Neural cell (in vitro differentiated cells): ENCODE data around the genes PPP1R12B and PPFIA4.

- RAMPAGE, long total RNA = no peak
These were observed 2.6 kb downstream of the PTPN7 start for GRCh38 chr1:202157666-202158258.

GRCh38 chr1:202348122-202349390 lies at the start of gene PPP1R12B:
Gene PPP1R12B, plus strand, starts transcription at chr1:202348699.
- RAMPAGE, long total RNA = no peak

- RAMPAGE, long total RNA = no peak
These were observed 114.2 kb downstream of the PPP1R12B start for GRCh38 chr1:202462615-202463273.

DNA sequence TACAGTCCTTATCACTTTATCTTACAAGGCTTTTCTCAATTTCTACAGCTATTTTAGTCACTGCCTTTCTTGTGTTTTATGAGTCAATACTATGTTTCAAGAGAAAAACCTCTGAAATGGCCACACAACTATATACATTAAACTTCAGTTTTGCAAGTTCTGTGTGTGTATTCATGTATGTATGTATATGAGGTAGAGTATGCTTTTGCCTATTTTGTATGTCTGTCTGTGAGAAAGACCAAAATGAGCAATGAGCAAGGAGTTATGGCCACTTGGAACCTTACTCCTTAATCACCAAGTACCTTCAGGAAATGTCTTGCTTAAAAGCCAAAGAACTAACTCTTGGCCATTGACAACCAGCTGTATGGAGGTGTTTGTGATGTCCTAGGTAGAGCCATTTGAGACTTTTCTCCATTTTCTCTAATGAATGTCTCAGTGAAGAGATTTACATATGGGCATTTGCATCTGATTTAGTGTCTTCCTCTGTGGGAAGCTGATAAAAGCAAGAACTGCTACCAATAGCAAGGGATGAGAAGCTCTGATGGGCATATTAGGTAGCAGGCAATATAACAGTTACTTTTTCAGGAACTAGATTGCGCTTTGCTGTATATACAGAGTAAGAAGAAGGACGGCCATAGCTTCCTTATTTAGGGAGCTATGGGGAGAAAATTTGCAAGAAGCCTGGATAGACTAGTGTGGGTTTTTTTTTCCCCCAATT lies 169.6 kb downstream of the SYT2 start:
- RAMPAGE, long total RNA = no peak

DNA sequence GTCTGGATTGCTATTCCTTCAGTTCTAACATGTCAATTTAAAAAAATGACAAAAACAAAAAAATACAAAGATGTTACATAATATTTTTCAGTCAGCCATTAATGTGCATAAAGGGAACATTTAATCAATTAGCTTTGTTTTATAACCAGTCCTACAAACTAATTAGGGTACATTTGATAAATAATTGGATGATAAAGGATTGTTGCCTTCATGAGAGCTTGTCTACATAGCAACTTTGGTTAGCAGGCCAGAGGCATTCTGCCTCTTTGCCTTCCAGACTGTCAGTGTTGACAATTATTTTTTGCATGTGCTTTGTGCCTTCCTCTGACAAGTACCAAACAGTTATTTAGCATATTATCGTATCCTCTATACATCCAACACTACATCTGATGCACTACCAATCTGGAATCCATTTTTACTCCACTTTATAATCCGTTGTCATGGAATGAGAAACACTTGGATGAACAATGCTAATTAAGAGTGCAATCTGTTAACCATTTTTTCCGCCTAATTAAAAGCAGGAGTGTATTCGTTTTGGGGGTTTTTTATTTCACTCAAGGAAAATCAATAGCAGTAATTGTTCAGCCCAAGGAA lies 165.5 kb downstream of the SYT2 start:
- RAMPAGE, long total RNA = no peak

GRCh38 chr1:202552558-202553018 lies 157.7 kb downstream of the SYT2 start:
- RAMPAGE, long total RNA = no peak

DNA sequence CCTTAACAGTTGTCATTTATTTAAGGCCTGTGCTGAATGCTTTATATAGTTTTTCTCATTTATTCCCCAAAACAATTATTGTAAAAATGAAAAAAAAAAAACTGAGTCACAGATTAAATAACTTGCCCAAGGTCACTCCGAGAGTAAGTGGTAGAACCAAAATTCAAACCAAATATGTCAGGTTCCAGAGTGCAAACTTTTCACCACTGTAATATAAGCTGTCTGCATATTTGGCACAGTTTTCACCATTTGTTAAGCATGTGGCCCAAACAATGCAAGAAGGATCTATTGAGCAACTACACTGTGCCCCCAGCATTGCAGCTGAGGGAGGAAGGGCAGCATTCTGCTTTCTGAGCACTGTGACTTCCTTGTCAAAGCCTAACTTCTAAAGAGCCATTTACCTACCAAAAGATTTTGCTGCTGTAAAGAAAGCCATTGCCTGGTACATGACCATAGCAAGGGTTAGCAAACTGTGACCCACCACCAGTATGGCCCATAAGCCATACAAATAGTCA lies 133.5 kb downstream of the SYT2 start:
- RAMPAGE, long total RNA = no peak

DNA sequence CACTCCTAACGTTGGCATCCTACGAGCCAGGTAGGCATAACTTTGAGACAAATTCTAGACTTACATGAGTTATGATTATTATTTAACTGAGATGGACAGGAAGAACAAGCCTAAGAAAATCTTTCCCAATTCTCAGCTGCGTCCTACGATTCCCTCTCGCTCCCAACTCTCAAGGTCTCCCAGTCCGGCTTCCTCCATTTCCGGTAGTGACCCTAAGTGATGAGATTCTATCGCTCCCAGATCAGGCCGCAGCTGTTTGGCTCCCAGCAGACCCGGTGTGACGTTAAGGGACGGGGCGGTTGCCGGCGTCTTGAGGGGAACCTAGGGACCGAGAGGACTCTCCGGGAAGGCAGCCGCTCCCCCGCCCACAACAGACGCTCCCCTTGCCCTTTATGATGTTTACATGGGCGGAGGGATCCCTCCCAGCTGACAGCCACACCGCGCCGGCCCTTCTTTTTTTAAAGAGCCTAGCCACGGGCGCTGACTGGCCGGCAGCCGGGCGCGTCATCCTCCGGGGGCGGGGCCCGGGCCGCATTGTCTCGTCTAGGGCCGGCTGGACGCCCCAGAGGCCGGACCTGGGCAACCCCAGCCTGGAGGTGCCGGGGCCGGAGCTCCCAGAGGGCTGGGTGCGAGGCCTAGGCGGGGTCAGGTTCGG lies 2.3 kb upstream of the KDM5B start:
- RAMPAGE, long total RNA = start-site peak on the minus strand centred at position 361 of the sequence, 142 bp wide, 11 and 13 reads in 2 replicates; start-site peak on the plus strand centred at position 543 of the sequence, 59 bp wide, 486 and 141 reads in 2 replicates

DNA sequence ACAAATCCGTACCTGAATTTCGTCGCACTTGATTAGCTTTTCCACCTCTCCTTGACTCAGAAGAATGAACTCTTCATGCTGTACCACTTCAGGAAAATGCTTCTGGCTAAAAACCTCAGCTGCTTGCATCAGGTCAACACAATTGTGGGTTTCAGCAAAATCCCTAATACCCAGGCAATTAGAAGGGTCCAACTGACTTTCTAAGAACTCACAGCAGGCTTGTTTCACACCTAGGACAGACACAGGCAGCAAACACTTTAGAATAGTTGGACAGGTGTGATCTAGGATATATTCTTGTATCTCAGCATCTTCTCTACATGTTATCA lies 8.9 kb downstream of the KLHL12 start:
- RAMPAGE, long total RNA = no peak

DNA sequence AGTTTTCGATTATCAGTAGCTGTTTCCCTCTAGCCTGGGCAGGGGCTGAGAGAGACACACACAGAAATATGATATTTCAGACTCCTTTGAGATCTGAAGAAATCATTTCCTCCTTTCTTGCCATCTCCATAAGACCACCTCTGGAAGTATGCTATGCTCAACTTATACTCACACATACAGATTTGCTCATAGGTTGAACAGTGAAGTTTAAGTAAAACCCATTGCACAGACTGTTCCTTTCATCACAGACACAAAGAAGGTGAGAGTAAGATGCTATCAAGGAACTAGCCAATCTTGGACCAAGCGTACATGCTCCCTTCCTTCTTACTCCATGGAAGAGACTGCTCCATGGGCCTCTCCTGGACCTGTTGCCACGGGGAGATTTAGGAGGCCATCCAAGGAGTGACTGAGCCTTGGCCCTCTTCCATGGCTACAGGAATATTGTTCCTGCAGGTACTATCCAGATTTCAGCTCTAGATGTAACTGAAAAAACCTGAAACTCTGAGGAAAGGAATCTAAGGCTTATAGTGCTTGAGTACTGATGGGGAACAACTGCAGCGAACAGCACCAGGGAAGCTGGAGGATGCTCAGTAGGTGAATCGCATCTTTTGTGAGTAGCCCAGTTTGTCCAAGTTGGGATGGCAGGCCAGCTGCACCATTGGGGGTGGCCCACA lies 4.0 kb upstream of the ADIPOR1 start:
- RAMPAGE, long total RNA = no peak

GRCh38 chr1:203025718-203026913 lies at the start of gene PPFIA4:
Gene PPFIA4, plus strand, starts transcription at chr1:203026491.
- RAMPAGE, long total RNA = start-site peak on the plus strand at chr1:203026477-203026554, 97 and 87 reads in 2 replicates

- RAMPAGE, long total RNA = no peak
These were observed 21.4 kb downstream of the MYBPH start for GRCh38 chr1:203154068-203154770.

DNA sequence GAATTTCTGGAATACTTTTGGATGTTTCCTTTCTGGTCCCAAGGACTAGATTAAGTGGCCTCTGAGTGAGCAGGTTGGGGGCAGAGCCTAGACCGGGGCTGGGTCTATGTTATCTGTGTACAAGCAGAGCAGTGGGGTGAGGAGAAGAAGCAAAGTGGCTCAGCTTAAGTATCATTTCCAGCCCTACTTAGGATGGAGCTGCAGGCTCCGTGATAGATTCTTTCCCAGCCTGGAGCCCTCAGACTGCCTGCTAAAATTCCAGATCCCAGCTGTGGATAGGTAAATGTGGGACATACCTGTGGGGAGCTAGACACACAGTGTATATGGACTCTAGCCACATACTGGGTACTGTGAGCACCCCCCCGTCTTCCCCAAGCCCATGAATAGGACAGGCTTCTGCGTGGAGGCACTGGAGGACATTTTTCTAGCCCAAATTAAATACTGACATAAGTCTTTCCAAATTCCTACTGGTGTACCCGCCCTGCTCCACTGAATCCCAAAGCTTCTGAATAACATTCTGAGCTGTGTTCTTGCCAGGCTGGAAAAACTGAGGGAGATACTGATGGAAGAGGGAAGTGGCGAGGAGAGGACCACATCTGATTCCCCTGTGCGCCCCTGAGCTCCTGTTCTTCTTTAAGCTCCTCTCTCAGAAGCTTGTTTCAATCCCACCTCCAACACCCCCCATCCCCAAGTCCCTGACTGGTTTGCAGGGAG lies 6.7 kb downstream of the FMOD start:
- RAMPAGE, long total RNA = no peak

DNA sequence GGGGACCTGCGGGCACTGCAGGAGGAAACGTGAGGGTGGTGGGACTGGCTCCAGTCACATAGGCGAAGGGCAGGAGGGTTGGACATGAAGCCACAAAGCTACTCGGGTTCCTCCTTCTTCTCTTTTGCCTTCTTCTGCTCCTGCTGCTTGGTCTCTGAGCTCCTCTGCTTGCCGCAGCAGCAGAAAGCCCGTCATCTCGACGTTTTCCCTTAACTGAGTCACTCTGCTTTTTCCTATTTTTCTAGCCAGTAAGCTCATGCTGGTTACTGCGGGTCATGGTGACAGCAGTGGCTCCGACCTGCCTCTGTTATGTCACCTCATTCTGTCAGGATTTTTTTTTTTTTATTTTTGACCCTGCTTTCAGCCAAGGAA lies 2.5 kb upstream of the FMOD start:
- RAMPAGE, long total RNA = no peak

GRCh38 chr1:203408222-203409118 lies 57.5 kb upstream of the FMOD start:
- RAMPAGE, long total RNA = no peak

GRCh38 chr1:203410231-203410771 lies 59.4 kb upstream of the FMOD start:
- RAMPAGE, long total RNA = no peak

DNA sequence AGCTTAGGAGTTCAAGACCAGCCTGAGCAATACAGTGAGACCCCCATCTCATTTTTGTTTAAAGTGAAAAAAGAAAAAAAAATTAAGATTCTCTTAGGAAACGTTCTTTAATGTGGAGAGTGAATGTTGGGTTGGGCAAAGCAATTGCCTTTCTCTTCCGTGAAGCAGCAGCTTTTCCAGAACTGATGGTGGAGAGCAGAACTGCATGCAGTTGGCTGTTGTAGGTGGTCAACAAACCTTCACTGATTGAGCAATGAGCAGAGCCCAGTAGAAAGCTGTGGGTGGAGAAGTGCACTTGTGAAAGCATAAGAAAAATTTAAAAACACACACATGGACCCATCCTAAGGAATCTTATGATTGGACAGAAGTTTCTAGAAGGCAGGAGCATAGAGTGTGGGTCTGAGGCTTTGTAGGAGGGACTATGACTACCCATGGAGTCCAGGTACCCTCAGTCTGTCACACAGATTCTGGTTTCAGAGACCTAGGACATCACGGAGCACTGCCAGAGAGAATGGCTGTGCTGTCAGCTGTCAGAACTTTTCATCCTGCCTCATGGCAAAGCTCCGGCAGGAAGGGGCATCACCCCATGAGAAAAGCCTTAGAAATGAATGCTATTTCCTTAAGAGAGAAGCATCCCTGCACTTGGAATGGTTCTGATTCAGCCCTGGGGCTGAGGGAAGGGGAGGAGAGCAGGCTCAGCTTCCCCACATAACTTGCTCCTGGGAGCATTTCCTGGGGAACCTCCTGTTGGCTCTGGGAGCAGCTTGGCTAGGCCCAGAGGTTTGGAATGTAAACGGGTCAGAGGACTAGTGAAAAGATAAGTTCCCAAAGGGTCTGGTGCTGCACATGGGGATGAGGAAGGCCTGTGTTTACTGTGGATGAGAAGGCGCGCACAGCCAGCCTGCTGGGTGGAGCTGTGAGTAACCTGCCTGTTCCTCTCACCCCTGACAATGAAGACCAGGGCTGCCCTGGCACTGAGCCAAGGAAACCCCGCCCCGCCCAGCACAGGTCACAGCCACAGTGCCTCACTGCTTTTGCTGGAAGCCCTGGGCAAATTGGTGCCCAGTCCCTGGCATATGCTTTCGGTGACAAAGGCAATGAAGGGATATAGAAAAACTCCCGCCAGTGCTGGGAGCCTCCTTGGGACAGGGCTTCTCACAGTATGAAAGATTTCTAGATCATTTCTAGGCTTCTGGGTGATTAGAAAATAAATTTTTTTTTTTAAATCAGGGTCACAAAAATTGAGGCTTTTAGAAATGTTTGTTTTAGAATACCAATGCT lies 4.9 kb downstream of the PRELP start:
- RAMPAGE, long total RNA = no peak

GRCh38 chr1:203507102-203507602 lies 13.2 kb downstream of the OPTC start:
- RAMPAGE, long total RNA = no peak

GRCh38 chr1:203522058-203522833 lies 28.3 kb downstream of the OPTC start:
- RAMPAGE, long total RNA = no peak

DNA sequence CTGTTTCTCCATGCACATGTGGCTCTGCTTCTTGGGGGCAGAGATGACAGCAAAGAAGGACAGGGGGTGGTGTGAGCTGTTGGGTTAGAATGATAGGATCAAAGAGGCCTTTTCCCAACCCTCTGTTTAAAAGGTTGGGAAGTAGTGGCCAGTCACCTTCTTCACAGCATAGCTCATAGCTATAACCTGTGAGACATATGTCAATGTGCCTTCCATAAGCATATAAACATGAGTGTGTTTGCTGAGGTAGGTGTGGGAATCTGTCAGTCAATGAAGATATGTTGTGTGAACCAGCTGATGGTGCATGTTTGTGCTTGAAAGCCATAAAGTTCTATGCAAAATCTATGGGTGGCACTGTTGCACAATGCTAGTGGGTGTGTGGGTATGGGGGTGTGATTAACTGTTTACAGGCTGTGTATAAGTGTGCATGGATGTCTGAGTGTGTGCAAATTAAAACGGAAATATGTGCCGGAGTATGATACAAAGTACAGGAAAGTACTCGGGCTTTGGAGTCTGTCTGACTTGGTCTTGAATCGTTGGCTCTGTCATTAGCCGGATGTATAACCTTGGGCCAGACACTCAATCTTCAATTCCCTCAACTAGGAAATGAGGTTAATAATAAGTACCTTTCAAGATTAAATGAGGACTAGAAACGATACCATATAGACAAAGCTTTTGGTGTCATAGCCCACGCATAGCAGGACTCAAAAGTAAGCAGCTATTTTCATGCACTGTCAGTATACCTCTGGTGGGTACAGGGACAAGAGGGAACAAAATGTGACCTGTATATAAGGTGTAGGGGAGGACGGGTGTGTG lies 960 bp upstream of the ATP2B4 start:
- RAMPAGE, long total RNA = no peak